Progenitor cell of endocrine pancreas (in vitro differentiated cells): ENCODE data around the gene IL9R.

DNA sequence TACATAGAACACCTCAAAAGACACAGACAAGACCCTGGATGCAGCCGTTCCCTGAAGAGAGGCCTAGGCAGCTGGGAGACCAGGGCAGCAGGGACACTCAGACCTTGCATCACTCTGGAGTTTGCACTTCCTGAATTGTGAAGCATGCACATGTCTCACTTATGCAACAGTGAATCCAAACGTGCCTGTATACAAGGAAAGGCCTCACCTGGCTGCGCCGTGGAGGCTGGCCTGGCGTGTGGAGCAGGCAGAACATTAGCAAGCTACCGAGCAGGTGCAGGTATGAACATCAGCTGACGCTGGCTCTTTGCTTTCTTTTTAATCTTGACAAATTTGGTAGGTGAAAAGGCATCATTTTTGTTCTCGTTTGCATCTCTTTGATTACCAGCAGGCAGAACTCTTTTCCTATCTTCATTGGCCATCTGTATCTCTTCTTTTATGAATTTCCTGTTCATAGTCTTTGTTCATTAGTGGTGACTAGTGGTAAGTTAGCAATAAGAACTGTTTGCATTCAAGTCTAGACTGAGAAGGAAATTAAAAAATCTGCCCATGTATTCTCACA, 37.1 kb upstream of the IRAK1 start:
- PRO-cap = no peak

DNA sequence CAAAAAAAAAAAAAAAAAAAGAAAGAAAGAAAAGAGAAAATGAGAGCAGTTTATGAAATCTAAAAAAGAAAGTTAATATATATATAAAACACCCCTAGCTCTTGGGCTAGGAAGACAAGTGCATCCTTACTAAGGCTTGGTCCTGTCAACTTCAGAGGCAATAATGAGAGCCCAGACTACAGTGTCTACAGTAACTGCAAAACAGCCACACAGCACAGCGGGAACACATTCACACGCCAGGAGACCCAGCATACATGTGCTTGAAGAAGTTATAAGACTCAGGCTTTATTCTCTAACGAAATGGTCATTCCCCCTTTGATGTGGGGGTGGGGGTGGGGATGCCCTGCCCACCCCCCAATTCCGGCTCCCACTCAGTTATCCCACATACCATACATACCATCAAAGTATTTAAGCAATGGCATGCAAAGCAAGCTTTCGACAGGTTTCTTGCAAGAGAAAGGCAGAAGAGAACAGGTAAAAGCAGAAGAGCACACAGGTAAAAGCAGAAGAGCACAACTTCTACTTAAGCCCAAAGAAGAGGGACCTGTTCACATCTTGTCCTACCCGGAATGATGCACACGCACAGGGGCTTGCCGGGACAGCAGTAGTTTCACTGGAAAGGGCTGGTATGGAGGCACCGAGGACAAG, 3.6 kb downstream of the MECP2 start:
- PRO-cap = no peak

DNA sequence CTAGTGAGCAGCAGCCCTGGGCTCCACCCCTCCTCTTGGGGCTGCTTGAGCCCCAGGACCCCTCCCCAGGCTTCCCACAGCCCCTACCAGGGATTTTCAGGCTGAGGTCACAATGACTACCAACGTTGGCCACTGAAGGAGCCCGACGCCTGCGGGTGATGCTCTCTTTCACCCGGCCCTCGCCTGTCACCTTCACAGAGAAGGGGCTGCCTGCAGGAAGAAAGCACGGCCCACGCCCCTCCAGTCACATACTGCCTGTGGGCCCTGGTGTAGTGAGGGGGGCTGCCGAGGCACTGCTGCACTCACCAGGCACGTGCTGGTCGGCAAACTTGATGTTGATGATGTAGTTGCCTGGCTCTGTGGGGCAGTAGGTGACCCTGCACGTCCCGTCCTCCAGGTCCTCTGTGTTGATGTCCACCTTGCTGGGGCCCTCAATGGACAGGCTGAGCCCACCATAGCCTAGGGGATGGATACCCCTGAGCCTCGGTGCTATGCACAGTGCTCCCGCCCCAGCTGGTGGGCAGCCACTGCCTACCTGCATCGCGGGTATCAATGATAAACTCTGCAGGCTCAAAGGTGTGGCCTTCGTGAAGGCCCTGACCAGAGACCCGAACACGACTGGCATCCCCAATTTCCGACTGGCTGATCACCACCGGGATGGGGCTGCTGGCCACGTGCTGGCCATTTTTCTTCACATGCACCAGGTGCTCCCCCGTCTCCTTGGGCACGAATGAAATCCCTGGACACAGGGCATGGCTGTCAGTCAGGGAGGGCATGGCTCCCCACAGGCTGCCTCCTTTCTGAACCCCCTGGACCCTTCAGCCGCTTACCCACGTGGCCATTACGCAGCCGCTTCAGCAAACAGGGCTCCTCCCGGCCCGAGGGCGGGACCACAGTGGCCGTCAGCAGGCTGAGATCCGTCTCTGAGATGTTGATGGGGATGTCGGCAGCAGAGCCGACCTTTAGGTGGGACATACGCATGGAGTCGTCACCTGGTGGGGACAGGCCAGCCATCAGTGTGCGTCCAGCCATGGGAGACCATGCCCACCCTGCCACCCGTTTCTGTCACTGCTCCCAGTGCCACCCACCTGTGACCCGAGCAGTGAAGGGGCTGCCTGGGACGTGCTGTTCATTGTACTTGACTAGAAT, 21.6 kb downstream of the FLNA start:
- PRO-cap = no peak

GRCh38 chrX:154361211-154361876, 13.1 kb downstream of the FLNA start:
- PRO-cap = no peak

DNA sequence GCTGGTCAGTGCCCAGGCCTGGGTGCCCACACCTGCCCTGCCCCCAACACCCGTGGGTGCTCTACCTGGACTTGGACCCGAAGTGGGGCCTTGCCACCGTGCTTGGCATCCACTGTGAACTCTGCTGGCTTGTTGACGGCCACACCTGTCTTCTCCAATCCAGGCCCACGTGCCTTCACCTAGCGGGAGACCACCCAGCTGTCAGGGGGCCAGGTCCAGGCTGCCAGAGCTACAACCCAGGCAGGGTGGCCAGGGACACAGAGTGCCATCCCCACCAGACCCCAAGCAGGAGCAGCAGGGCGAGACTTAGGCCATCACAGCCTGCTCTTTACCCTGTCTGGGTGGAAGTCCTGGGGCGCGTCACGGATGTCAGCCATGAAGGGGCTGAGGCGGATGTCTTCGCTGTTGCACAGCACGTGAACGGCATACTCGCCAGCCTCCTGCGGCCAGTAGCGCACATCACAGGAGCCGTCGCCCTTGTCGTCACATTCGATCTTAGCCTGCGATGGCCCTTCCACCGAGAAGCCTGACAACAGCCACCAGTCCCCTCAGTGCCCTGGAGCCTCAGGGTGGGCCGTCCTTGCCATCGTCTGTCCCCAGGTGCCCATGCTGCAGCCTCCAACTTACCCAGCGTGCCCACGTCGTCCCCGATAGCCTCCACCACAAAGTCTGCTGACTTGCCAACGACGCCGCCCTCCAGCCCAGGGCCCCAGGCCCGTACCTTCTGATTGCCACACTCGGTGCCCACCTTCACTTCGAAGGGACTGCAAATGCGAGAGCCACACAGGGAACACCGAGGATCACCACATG, 10.0 kb downstream of the FLNA start:
- PRO-cap = unidirectional peak, minus-strand start at position 668 of the sequence

DNA sequence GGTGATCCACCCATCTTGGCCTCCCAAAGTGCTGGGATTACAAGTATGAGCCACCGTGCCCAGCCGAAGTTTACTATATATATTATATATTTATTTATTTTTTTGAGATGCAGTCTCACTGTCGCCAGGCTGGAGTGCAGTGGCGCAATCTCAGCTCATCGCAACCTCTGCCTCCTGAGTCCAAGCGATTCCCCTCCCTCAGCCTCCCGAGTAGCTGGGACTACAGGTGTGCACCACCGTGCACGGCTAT, 3.1 kb downstream of the EMD start:
- PRO-cap = no peak

DNA sequence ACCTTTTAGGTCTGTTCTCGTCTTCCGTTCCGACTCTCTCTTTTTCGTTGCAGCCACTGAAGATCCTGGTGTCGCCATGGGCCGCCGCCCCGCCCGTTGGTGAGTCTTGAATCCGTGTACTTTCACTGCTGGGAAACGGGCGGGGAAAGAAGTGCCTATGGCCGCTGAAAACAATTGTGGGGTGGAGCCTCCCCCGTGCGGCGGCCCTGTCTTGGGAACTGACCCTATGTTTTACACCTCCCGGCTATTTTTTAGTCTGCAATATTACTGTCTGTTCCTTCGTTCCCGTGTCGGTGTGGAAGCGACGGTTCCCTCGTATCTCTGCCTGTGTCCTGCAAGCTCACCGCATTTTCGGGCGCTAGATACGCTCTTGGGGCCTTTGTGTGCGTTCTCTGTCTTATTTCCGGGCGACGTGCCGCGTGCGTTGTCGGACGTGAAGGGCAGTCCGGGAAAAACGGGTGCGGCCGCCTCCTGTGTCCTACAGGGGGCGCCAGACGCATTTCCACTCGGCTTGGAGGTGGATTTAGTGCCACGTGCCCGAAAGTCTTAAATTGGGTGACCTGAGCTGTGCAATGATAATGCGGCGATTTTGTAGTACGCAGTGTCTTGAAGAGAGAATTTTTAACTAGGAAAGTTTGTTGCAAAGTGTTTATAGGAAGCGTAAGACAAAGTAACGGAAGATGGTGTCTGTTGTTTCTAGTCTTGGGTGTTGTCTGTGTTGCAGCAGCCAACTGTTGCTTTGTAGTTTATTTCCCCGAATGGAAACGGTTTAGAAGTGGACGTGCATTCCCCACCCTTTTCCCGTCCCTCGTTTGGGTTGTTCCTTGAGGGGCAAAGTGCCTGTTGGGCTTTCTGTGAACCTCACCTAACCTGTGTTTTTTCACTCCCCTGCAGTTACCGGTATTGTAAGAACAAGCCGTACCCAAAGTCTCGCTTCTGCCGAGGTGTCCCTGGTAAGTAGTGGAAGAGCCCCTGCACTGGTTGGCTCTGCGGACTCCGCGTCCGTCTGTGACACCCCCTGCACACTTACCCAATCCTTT, 587 bp downstream of the RPL10 start:
- PRO-cap = bidirectional peak, plus-strand start at position 550 of the sequence, minus-strand start at position 372 of the sequence

DNA sequence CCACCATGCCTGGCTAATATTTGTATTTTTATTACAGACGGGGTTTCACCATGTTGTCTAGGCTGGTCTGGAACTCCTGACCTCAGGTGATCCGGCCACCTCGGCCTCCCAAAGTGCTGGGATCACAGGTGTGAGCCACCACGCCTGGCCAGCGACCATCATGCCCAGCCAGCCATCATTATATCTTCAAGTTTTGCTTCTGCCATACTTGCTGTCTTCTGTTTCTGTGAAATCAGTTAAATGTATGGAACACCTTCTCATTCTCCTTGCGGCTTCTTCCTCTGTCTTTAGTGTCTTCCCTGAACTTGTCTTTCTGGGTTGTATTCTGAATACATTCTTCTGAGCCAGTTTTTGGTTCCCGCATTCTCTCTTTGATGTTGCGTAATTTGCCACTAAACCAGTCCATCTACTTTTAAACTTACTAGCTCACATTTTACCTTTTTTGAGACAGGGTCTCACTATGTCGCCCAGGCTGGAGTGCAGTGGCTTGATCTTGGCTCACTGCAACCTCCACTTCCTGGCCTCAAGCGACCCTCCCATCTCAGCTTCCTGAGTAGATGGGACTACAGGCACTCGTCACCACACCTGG, 9.5 kb upstream of the FAM3A start:
- PRO-cap = no peak

- PRO-cap = no peak
These were observed 13.5 kb downstream of the DKC1 start for GRCh38 chrX:154775943-154776700.

GRCh38 chrX:155010279-155010762, 12.2 kb downstream of the F8 start:
- PRO-cap = no peak

DNA sequence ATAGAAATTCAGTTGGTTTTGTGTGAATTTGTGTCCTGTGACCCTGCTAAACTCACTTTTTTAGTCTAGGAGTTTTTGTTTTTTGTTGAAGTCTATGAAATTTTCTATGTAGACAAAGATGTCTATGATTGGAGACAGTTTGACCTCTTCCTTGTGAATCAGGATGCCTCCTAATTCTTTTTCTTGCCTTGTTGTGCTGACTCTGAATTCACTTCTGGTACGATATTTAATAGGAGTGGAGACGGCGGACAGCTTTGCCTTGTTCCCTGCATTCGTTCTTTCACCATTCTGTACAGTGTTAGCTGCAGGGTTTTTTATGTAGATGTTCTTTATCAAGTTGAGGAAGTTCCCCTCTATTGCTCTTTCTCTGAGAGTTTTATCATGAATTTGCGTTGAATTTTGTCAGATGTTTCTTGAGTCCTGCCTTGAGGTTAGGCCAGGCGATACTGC, 21.0 kb downstream of the CMC4 start:
- PRO-cap = no peak

DNA sequence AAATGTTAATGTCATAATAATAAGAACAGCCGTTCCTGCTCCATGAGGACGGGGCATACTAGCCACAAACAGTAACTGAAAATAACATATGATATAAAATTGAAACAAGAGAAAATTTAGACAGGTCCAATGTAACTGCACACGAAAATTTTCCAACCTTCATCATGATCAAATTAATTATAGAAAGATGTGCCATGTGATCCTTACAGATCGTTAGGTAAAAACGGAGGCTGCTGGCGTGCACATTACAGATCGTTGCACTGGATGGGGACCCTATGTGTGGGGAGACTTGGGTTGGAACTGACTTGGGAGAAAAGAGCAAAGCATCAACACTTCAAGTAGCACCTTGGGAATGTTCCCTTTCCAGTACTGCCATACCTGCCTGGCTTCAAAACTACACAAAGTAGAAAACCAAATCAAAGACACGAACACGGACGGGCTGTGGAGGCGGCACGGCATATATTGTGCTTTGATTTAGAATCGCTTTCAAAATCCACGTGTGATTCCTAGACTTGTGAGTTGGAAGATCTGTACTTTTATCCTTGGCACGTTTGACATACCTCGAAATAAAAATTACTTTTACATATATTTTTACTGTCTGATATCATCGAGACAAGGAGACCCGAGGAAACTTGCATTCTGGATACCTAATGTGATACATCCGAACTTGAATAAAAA, 919 bp downstream of the CMC4 start:
- PRO-cap = no peak

DNA sequence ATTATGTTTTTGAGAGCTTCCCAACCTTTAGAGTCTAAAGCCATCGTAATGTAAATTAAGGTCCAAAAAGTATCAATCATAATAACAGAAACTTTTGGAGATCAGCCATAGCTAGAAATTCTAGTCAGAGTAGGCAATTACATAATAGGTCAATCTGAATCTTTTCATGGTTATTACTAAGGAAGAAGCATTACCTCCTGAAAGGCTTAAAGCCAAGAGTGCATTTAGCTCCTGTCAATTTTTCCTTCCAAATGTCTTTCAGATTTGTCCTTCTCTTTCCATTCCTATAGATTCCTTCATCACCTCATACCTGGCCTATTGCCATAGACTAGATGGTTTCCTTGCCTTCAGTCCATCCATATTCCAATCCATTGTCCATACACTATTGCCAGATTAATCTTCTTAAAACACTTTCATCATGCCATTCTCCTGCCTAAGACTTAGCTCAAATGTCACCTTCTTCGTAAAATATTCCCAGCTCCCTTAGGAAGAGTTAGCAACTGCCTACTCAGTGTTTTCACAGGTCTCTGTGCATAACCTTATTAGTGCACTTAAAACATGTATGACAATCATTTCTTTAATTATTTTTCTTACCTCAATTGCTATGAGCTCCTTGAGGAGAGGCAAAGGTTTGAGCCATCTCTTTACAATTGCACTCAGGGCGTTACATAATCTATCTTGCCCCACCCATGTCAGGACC, 52.8 kb upstream of the SPRY3 start:
- PRO-cap = no peak

DNA sequence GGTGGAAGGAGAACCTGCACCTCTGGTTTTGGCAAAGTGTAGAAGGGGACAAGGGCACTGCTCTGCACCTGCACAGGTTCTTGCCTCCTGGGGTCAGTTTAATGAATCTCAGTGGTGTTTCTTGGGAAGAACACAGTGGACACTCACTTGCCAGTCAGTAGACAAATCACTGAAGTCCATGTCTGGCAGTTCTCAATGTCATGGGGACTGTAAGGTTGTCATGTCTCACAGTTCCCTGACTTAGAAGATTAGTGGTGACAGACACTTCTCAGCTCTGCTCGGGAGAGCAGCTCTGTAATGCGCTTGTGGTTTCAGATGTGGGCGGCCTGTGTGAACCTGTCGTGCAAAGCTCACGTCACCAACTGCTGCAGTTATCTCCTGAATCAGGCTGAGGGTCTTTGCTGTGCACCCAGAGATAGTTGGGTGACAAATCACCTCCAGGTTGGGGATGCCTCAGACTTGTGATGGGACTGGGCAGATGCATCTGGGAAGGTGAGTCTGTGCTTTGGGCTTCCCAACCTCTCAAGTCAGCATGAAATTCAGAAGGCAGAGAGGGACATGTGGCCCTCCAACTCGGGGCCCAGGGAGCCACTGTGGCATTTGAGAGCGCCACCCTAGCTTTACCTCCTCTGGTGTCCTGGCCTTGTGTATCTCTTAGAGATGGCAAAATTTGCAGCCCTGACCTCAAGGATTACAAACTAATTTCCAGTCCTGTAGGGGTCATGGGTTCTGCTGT, at the start of gene IL9R:
TSS of gene IL9R (plus strand) at position 401 of the 736 bp plus-strand sequence.
- PRO-cap = no peak

DNA sequence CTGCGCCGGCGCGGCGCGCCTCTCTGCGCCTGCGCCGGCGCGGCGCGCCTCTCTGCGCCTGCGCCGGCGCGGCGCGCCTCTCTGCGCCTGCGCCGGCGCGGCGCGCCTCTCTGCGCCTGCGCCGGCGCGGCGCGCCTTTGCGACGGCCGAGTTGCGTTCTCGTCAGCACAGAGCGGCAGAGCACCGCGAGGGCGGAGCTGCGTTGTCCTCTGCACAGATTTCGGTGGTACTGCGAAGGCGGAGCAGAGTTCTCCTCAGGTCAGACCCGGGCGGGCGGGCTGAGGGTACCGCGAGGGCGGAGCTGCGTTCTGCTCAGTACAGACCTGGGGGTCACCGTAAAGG, 31.7 kb downstream of the IL9R start:
- PRO-cap = no peak